SJCRH30 (cell line): ENCODE results near the genes SLC5A12 and LIN7C.

DNA sequence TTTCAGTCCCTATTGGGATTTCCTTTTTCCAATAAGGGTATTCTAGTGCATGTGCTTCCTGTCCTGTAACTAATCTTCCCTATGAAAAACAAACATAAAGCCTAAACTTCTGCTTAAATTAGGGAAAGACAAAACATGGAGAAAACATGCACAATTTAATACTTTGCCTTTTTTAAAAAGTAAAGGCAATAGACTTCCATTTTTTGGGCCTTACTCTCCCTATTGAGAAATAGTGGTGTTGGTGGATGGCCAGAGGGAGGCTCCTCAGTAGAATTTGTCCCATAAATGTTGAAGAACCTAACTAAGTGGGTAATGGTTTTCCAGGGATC lies 152.1 kb downstream of the LUZP2 start:
- RAMPAGE, long total RNA, result no peak

DNA sequence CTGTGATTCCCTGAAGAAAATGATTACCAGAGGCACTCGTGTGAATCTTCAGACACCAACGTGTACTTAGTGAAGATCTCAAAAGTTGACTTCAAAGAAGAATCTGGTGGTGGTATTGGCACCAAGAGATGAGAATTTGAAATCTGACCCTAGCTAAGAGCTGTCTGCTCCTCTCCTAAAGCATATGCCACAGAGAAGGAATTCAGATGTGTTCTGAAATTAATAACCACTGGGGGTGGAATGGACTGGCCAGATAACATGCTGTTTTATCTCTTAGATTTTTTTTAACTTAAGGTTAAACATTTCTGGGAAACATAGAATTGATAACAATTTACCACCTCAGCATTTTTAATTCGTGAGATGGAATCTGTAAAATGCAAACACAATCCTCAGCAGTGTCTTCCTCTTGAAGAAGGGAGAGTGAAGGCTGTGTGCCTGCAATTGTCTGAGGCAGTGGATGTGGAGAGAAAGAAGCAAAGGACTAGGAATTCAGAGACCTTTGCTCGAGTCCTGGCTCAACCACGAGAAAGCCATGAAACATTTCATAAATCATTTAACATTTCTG lies at the start of gene SLC5A12:
Gene SLC5A12, minus strand, starts transcription at position 242 of the 565 bp plus-strand sequence.
- RAMPAGE, long total RNA, result no peak

DNA sequence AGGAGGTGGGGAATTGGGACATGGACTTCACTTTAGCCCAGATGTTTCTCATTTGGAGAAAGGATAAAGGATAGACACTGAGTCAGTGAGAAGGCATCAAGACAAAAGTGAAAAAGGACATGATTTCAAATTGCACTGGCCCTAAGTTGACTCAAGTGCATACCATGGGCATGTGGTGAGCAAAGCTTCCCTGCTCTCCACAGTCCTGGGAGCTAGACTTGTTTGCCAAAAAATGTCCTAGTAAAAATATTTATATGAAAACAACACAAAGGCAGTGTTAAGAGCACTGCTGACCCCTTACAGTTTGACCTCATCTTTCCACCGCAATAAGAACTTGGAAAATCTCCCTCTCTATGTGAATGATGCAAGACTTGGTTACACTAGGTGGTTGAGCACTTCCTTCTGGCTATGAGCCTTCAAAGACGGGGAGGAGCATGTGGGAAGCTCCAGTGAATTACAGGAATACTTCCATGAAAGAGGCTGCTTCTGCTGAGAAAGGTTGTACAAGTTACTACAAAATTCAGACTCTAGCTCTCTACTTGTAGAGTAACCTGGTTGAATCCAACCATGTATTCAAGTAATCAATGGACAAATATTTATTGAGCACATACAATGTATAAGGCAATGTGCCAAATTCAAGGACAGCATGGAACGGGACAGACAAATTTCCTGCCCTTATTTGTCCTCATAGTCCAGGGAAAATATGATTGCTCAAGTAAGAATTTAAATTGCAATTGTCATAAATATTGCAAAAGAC lies 46.4 kb upstream of the FIBIN start:
- RAMPAGE, long total RNA, result no peak

- RAMPAGE, long total RNA, result no peak
Observed at GRCh38 chr11:26991952-26992405, 1.9 kb upstream of the FIBIN start.

DNA sequence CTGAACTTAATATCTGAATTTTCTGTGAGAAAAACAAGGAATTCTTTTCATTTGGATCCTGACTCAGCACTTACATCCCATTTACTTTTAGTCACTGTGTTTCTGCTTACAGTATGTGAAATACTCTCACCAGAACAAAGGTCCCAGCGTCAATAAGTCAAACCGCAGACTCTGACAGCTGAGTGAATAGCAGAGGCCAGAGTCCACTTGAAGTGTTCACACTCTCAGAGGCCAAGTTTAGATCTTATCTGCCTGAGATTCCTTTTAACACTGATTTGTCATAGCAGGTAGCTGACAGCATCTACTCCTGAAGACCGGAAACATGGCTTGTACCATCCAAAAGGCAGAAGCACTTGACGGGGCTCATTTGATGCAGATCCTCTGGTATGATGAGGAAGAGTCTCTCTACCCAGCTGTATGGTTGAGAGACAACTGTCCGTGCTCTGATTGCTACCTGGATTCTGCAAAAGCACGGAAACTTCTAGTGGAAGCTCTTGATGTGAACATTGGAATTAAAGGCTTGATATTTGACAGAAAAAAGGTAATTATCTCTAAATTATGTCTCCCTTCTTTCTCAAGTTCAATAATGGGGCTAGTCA lies 14.6 kb downstream of the BBOX1 start:
- RAMPAGE, long total RNA, result no peak

- RAMPAGE, long total RNA, result no peak
Observed at GRCh38 chr11:27402759-27403217, 39.8 kb upstream of the CCDC34 start.

DNA sequence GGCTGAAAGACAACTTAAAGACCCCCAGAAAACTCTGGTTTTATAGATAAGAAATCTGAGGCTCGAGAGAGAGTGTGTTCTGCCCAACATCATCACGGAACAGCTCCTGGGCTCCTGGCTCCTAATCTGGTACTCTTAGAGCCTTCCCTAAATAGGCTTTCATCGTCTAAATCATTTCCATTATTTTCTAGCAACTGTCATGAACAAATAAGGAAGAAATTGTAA lies 1.7 kb upstream of the LGR4 start:
- RAMPAGE, long total RNA, result no peak

DNA sequence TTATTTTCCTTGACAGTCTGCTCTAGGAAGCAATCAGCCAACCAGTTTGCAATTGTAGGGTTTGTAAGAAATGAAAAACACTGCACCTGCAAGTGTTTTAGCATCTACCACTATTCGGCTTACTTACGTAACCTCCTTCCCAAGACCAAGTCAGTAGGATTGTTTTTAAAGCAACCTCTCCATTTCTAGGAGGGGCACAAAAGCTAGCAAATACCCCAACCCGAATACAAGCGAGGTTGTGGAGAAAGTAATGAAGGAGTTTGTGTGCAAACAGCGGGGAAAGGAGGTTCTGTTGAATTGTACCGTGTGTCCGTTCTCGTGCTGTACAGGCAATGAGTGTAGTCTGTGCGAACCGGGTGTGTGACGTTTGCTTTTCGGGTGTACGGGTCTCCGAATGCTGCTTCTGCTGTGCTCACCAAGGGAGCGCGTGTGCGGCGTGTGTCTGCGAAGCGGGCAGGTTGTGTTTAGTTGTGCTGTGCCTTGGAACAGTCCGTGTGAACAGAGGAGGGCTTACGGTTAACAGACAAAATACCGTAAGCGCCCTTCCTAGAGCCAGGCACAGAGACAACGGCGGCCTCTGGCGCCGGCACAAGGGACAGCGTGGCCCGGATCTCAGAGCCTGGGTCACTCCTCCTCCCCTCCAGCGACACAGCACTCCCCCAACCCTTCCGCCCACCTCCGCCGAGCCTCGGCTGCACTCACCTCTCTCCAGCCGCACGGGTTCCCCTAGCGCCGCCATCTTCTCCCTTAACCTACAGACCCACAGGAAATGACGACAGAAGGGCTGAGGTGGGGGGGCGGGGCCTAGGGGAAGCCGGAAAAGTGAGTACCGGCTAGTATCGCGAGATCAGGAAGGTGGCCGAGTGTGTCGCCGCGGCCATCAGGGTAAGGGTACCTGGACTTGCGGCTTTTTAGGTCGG lies at the start of gene LIN7C:
Gene LIN7C, minus strand, starts transcription at position 756 of the 920 bp plus-strand sequence.
- RAMPAGE, long total RNA, result start-site peak on the minus strand centred at position 757 of the sequence, 22 bp wide, 1,655 and 541 reads in 2 replicates

DNA sequence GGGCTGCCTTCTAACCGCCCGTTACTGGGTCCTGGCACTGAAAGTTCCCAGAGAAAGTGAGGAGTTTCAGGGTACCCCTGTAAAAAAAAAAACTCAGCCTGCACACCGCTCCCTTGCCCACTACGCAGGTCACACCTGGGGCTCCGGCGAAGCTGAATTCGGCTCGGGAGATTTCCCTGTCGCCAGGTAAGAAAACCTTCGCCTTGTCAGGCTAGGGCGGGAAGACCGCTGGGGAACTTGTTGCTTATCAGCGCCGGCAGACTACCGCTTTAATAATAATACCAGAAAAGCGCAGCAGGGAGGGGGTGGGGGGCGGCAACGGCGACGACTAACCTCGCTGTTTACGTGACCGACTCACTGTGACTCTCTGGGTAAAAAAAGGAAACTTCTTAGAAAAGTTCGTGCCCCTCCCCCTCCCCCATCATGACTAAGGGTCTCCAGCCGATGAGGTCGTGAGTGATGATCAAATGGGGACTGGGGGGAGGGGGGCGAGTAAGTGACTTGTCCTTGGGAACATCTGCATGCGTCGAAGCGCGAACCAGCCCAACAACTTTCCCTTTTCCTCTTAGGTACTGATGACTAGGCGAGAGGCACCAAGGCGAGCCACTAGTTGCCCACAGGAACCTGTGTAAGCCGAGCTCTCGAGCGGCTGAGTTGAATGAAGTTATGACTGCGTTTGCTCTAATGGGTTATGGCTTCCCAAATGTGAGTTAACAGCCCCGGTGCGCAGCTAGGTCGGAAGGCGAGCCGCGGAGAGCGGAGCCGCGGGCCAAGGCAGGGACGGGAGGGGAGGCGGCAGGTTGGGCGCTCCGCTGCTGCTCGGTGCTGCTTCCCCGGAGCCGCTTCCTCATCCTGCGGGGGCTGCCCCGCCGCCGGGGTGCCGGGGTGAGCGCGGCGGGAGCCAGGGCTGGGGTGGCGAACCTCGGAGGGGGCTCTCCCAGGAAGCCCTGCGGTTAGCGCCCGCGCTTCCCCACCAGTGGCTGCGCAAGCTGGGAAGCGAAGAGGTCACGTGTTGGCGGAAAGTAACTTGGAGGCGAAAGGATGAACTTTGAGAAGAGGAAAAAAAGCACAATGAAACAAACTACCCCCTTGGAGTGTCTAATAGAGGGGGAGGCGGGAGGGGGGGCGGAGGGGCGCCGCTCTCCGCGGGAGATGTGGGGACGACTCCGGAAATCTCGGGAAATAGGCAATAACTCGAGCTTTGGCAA lies 21.9 kb upstream of the BDNF start:
- RAMPAGE, long total RNA, result no peak

GRCh38 chr11:28107008-28108006 lies 649 bp downstream of the KIF18A start:
- RAMPAGE, long total RNA, result no peak

GRCh38 chr11:28245318-28245934 lies 137.2 kb downstream of the METTL15 start:
- RAMPAGE, long total RNA, result no peak

DNA sequence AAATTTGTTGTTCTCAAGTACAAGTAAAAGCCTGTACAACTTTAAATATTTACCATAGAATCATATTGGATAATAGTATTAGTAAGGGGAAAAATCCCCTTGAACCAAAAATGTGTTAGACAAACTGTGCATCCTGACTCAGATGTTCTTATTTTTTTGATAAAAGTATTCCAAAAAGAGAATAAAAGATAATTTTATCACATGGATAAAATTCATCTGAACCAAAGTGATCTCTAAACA lies 724.4 kb downstream of the METTL15 start:
- RAMPAGE, long total RNA, result no peak

- RAMPAGE, long total RNA, result no peak
Observed at GRCh38 chr11:28976688-28977188, 868.5 kb downstream of the METTL15 start.

DNA sequence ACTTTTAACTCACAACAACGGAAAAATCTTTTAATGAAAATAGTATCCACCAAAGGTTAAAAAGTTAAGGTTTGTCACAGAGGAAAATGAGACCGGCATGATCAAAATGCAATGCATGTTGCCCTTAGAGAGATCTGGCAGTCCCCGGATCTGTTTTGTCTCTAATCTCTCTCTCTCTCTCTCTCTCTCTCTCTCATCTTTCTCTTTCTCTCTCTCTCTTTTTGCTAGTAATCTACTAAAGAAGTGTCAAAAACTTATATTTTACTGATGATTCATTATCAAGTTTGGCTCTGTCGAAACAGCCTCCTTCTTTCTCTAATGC lies 246.1 kb upstream of the MPPED2 start:
- RAMPAGE, long total RNA, result no peak

- RAMPAGE, long total RNA, result no peak
Observed at GRCh38 chr11:30984260-30984925, 385.1 kb downstream of the DCDC1 start.

DNA sequence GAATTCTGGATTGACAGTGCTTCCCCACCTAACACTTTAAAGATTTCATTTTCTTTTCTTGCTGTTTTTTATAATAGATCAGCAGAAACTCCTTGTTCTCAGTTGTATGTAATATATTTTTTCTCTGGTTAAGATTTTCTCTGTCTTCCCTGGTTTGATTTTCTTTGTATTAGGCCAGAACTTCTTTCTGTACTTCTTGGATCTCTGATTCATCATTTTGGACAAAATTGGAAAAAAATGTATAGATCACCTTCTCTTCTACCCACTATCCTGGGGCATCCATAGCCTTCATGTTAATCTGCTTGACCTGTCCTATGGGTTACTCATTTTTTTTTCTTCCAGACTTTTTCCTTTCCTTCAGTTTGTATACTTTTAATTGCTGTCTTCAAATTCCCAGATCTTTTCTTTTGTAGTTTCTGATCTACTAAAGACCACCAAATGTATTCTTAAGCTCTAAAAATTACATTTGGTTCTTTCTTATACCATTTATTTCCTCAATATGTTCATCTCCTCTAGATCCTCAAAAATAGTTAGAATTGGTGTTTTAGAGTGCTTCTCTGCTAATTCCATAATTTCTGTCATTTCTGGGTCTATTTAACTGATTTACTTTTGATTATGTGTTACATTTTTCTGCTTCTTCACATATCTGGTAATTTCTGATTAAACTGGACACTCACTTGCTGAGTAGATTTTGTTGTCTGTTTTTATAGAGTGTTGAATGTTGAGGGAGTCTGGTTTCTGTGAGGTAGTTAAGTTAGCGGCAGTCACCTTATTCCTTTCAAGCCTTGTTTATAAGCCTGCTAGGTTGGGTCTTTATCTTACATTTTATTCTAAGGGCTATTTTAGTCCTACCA lies 69.5 kb downstream of the DNAJC24 start:
- RAMPAGE, long total RNA, result no peak

GRCh38 chr11:31489764-31490084 lies 19.7 kb downstream of the IMMP1L start:
- RAMPAGE, long total RNA, result no peak

GRCh38 chr11:32290557-32291363 lies 144.6 kb downstream of the WT1 start:
- RAMPAGE, long total RNA, result no peak

- RAMPAGE, long total RNA, result no peak
Observed at GRCh38 chr11:32332806-32334086, 102.1 kb downstream of the WT1 start.

DNA sequence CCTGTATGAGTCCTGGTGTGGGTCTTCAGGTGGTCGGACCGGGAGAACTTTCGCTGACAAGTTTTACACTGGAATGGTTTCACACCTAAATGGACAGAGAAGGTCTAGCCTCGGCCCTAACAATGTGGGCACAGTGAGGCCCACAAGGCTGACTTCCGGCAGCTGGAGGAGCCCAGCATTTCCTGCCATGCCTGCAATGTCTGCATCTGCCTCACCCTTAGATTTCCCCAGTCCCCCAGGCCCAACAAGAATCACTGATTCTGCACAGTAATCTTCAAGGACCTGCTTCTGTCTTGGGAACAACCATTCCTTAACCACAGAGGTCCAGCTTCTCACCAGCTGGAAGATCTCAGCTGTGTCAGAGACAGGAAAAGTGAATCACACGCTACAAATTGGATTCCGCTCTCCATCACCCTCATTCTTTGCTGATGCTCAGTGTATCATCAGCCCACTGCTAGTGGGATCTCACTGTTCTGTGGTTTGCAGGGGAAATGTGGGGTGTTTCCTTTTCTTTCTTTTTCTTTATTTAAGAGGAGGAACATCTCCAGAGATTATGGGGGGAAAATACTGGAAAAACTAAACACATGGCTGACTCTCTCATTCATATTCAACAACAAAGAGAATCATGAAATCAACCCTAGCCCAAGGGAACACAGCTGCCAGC lies 43.2 kb downstream of the WT1 start:
- RAMPAGE, long total RNA, result no peak